ENCODE data around the gene NR2C2AP.

DNA sequence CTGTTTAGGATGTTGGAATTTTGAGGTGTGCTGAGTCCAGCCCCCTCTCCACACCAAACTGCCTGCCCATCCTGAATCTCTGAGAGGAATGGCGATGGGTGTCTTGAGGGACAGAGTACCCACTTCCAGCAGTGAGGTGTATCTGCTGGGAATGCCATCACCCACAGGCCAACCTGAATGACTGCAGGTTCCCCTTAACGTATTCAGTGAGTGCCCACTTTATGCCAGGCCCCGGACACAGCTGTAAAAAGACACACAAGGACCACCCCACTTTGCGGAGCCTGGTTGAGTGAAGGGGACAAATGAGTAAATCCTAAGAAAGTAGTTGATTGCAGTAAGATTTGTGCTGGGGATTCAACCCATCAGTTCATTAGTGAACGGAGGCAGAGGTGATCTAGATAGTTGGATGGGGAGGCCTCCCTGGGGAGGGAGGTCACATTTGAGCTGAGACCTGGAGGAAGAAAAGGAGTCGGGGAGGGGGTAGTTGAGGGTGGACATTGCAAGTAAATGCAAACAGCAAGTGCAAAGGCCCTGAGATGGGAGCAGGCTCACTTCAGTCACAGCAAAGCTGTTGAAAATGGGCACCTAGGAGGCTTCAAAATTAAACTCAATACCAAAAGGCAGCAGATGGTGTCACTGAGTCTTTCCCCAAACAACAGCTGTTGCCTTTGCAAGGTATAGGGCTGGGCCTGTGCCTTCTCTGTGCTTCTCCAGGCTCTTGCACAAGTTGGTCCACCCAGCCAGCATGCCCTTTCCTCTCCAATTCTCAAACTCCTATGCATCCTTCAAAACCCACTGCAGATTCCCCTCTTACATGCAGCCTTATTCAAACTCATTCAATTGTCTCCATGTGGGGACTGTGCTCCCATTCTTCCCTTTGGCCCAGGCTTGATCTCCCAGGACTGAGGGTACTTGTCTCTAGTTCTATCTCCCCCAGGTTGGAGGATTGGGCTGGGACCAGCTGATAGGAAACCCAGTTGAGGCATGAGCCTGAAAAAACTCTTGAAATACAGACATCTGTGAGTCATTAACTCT lies 4.4 kb downstream of the GDF15 start:
- PRO-cap = no peak

DNA sequence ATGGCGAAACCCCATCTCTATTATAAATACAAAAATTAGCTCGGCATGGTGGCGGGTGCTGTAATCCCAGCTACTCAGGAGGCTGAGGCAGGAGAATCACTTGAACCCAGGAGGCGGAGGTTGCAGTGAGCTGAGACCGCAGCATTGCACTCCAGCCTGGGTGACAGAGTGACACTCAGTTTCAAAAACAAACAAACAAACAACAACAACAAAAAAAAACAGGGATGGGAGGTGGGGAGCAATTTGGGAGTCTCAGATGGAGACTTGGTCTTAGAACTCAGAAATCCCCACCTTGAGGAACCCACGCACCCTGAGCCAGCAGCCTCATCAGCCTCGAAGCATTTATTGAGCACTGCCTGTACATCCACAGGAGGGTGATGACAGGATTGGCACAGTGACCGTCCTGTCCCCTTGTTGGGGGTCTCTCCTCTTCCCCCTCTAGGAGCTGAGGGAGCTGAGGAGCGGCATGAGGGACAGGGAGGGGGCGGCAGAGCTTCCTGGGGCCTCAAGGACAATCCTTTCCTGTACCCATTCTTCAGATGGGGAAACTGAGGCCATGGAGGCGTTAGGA lies 5.5 kb downstream of the GDF15 start:
- PRO-cap = no peak

DNA sequence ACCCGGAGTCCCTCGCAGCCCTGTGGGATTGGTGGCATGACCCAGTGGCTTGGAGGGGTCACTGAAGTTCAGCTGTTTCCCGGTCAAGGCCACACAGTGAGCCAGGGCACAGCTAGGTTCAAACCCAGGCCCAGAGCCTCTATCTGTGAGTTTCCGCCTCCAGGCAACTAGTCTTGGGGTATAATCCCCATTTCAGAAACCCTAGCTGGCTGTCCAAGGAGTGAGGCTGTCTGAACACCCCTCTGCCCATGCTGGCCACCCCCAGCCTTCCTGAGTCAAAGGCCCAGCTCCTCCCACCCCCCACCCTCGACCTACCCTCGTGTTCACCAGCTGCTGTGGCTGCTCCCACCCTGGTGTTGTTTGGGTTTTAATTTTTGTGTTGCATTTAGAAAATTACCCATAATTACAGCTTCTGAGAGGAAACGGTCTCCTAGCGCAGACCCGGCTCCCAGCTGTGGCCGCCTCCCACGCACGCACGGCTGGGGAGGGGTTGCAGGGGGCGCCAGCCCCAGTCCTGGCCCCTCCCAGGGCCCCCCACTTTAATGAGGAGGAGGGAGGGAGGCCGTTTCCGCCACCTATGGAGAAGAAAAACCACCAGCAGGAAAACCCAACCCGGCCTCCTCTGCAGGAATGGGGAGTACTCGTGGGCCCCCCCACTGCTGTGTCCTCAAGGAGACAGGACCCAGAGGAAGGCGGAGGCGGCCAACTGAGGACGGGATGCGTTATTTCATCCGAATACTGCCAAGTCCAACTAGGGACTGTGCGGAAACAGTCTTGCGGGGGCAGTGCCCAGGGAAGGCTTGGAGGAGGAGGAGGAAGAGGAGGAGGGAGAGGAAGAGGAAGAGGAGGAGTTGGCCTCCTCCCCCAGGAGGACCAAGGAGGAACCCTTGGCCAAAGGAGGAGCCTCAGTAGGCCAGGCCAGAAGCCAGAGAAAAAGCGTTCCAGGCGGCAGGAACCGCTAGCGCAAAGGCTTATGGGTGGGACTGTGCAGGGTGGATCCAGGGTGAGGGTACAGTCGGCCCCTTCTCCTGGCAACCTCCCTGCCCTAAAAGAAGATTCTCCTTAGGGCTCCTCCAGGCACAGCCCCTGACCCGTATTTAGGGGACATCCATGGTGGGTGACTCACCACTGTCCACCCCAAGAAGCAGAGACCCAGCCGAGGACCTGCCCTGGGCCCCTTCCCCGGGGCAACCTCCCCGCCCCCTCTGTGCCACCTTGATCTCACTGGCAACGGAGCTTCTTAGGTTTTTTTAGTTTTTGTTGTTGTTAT lies 4.0 kb upstream of the SSBP4 start:
- PRO-cap = bidirectional peak, plus-strand start at position 921 of the sequence, minus-strand start at position 749 of the sequence

DNA sequence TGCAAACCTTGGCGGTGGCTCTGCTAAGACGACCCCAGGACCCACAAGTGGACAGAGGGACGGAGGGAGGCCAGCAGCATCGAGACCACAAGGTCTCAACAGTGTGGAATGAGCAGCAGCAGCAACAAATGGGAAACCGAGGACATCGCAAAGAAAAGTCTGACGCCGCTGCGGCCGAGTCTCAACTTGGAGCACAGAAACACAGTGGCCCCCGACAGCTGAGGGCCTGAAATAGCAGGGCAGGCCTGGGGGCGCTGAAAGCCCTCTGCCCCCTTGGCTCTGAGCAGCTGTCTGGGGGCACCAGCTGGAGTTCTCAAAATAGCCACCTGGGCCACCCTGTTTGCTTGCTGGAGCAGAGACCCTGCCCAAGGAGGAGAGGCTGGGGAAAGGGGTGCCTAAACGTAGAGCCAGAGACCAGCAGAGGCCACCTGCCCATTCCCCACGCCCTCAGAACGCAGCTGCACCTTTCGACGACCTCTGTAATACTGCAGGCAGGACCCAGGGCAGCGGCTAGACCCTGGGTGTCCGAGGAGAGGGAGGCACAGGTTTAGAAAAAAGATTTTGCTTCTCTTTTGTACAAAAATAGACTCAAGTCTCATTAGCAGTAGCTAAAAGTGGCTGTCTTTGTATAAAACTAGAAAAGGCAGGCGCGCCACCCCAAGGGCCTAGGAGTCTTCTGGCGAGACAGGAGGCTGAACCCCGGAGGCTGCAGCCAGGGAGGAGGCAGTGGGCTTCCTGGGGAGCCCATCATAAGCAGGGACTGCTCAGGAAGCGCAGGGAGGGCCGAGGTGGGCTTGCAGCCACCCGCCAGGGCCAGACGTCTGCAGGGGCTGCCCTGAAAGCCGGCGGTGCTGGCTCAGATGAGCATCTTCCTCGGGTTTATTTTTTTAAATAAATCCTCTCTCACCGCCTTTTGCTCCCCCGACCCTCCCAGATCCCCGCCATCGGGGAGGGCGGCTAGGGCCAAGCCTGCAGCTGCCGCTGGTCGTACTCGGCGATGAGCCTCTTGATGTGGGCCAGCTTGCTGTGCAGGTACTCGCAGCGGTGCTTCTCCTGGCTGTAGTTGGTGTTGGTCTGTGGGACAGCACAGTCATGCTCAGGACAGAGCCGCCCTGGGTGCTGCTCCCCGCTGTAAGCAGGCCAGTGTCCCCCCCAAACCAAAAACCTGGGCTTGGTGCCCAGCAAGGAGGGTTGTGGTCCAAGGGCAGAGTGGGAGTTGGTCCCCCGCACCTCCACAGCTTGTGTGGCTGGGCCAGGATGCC lies 6.3 kb upstream of the ISYNA1 start:
- PRO-cap = no peak

GRCh38 chr19:18455894-18456231 lies 17.9 kb upstream of the ISYNA1 start:
- PRO-cap = no peak

GRCh38 chr19:18472639-18473148 lies 34.8 kb upstream of the ISYNA1 start:
- PRO-cap = unidirectional peak, plus-strand start at chr19:18472904

DNA sequence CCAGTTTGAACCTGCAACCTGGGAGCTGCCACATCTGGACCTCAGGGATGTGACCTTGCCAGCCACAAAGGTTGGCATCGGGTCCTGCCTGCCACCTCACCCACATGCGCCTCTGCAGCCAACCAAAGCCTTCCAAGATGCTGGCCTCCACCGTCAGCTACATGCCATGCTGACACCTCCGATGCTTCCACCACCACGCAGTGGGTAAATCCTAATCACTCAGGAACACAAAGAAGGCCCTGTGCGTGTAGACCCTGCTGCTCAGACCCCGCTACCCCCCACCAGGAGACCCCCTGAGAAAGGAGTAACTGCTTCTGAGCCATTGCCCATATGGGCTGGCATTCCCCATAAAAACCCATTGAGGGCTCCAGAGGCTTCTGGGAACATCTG lies 35.0 kb downstream of the ELL start:
- PRO-cap = no peak

DNA sequence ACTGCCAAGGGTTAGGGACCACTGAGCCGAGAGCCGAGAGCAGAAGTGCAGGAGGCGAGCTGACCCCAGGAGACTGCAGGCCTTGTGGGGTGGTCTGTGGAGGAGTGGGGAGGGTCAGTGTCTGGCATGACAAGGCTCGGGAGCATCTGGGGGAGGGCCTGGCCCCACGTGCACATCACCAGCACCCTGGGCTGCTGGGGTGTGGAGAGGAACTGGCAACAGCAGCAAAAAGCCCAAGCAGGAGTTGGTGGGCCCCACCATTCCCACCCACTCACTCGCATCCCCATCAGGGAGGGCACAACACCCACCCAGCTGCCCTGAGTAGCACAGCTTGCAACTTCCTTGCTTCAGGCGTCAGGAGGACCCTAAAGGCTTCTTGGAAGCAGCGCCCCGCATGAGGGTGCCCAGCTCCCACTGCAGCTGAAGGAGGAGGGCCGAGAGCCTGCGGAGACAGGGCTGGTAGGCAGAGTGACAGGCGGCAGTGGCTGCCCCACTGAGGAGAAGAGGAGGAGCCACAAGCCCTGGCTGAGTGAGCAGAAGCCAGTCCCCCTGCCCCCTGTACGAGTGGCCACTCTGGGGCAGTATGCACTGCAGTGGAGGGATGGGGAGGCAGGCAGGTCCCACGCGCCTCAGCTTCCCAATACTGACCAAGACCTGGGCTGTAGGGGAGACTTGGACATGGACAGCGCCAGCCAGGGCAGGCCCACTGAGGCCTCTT lies 26.6 kb downstream of the ELL start:
- PRO-cap = no peak

DNA sequence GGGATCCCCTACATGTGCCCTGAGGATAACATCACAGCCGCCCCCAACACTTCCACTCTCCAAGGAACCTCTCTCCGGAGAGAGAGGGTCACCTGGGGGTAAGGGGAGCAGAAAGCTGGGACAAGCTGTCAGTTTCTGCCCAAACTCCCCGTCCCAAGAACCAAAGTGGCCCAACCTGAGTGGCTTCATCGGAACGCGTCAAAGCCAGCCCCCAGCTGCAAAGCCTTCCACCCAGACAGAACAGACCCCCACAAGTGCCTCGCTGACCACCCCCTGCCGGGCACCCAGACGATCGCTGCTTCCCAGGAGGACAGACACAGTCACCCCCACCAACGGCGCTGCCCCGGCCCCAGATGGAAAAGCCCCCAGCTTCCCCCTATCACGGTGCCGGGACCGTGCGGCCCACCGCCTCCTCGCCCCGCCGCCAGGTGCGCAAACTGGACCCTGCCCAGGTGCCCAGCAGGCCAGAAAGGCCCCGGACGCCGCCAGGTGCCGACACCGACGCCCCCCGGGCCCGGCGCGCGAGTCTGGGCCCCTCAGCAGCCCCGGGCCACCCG lies 636 bp downstream of the ELL start:
- PRO-cap = no peak

- PRO-cap = no peak
Observed at GRCh38 chr19:18572394-18572625, 653 bp downstream of the UBA52 start.

GRCh38 chr19:18596591-18597057 lies 8.0 kb downstream of the REX1BD start:
- PRO-cap = no peak

DNA sequence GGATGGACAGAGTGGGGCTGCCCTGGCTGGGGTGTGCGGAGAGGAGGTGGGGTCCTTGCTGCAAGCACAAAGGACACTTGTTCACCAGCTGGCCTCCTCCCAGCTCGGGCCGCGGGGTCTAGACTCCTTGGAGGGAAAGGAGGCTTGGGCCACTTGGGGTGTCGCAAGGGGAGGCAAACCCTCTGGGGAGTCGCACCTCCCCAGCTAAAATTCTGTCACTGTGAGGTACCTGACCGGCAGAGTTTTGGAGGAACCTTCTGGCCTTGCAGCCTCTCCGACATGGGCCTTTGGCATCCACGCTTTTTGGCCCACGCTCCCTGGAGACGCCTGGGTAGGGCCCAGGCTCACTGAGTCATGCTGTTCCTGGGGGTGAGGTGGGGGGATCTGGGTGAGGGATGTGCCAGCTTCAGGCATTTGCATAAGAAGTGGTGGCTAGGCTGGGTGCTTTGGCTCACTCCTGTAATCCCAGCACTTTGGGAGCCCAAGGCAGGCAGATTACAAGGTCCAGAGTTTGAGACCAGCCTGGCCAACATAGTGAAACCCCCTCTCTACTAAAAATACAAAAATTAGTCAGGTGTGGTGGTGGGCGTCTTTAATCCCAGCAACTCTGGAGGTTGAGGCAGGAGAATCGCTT lies 8.4 kb downstream of the KLHL26 start:
- PRO-cap = no peak

- PRO-cap = no peak
Observed at GRCh38 chr19:18708166-18708760, 24.8 kb downstream of the CRTC1 start.

- PRO-cap = no peak
Observed at GRCh38 chr19:18743213-18743612, 47.9 kb downstream of the COMP start.

GRCh38 chr19:18854534-18855279 lies 22.9 kb downstream of the UPF1 start:
- PRO-cap = no peak

DNA sequence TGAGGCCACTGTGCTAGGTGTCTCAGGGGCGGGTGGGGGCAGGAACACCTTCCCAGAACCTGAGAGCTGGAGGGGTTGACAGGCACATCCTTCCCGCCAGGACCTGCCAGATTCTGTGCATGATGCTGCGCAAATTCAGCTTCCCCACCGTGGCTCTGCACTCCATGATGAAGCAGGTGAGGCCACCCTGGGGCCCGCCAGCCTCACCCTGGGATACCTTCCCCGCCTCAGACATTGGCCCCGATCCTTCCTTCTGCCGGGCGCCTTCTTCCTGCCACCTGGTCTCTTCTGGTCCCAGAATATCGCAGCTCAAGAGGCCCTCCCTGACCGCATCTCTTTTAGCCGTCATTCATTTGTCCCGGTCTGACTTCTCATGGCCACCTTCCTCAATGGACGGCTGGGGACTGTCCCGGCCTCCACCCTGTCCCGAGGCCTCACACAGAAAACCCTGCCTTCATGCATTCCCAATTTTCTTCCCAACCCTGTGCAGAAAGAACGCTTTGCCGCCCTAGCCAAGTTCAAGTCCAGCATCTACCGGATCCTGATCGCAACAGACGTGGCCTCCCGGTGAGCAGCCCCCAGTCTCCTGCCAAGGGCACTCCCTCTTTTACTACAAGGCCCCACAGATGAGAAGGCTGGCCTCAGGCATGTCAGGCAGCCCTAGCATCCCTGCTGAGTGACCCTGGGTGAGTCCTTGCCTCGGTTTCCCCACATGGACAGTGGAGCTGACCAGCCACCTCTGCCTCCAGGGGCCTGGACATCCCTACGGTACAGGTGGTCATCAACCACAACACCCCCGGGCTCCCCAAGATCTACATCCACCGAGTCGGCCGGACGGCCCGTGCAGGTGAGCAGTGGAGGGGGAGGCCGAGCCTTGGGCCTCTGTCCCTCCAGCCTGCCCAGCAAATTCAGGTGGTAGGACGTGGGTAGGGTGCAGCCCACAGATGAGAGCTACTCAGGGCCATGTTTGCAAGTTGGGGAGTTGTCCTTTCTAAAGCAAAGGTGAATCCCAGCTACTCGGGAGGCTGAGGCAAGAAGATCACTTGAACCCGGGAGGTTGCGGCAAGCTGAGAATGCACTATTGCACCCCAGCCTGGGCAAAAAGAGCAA lies 5.0 kb downstream of the DDX49 start:
- PRO-cap = no peak

DNA sequence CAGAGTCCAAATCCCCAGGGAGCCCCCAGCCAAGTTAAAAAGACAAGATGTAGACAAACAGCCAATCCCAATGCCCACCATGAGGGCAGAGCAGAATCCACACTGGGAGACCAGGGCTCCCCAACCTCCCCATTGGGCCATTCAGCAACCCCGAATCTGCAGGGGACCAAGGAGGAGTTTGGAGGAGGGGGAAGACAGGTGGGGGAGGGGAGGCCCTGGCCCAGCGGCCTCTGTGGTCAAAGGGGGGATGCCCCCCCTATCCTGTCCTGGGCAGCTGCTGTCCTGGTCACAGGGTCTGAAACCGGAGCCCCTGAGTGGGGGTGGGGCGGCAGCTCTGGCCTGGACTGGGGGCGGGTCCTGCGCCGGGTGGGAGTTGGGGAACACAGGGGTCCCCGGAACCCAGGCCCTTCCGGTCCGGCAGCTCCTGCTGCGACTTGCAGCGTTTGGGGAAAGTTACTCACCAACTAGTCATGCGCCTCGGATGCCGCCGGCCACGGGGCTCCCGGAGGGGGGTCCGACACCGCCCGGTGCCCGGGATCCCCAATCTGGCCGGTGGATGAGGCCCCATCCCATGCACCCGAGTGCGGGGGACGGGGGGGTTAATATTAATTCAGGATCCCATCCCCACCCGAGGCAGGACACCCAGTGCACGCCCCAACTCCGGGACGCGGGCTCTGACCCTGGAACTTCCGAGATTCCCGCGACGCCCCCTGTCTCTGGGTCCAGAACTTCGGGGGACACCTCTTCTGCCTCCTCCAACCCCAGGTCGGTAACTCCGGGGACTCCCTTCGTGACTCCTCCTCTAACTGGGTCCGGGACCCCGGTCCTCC lies 942 bp downstream of the HOMER3 start:
- PRO-cap = bidirectional peak, plus-strand start at position 467 of the sequence, minus-strand start at position 435 of the sequence

DNA sequence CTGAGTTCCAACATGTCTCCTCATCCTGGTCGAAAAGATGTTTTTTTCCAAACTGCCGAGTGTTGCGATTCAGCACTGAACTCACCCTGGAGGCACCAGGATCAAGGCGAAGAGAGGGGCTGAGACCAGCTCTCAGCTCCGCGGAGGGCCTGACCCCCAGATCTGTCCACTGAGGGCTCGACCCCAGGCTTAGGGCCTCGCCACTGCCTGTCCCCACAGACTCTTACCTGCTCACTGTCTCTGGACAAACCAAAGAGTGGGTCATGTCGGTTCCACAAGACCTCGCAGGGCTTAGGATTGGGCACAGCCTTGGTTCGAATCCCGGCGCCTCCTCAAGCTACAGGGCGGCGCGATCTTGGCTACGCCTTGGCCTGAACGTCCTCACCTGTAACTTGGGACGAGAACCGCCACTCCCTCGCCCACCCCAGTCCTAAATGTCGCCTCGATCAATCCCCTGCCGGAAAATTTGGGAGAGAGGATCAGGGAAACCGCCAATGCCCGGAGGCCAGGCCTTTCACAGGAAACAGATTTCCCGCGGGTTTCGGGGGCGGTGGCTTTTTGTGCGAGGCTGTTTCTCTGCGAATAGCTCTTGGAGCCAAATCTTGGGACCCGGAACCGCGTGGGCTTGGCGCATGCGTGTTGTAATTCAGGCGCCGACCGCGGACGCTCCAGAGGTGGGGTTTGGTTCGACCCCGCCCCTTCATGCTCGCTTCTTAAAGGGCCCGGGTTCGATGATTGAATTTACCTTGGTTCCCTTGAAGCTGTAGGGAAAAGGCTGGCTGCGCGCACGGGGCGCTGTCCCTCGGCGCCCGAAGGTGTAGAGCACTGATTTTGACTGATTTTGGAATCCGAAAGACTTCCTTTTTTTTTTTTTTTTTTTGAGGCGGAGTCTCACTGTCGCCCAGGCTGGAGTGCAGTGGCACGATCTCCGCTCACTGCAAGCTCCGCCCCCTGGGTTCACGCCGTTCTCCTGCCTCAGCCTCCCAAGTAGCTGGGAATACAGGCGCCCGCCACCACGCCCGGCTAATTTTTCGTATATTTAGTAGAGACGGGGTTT lies at the start of gene NR2C2AP:
NR2C2AP (minus strand) TSS at position 619 of the 1,057 bp plus-strand sequence.
- PRO-cap = unidirectional peak, minus-strand start at position 591 of the sequence; unidirectional peak, minus-strand start at position 619 of the sequence

DNA sequence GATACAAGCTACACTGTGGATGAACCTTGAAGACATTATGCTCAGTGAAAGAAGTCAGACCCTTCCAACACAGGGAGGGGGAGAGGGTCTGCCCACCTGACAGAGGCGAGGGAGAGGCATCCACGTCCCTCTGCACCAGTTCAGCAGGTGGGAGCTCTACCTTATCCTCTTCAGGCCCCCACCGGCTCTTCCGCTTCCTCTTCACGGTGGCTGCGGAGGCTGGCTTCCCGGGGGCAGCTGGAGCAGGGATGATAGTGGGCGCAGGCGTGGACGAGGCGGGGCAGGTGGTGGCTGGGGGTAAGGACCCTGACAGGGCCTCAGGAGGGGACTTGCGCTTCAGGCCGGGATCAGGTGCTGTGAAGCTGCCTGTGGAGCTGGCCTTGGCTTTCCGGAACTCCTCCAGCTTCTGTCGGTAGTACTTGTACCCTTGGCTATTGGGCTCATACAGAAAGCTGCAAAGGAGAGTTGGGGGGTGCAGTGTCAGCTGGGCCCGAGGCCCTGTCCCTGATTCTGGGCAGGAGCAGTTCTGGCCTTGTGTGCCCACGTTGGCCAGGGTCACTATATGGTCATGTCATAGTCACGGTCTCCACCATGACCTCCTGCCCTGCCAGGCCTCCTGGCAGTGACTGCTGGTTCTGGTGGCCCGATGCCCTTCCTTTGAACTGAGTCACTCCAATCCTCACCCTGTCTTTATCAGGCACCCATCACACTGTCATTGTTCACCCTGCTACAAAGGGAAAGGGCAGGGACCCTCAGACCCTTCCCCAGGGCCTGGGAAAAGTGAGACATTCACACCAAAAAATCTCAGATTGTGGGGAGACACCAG lies 23.2 kb downstream of the SUGP1 start:
- PRO-cap = no peak

DNA sequence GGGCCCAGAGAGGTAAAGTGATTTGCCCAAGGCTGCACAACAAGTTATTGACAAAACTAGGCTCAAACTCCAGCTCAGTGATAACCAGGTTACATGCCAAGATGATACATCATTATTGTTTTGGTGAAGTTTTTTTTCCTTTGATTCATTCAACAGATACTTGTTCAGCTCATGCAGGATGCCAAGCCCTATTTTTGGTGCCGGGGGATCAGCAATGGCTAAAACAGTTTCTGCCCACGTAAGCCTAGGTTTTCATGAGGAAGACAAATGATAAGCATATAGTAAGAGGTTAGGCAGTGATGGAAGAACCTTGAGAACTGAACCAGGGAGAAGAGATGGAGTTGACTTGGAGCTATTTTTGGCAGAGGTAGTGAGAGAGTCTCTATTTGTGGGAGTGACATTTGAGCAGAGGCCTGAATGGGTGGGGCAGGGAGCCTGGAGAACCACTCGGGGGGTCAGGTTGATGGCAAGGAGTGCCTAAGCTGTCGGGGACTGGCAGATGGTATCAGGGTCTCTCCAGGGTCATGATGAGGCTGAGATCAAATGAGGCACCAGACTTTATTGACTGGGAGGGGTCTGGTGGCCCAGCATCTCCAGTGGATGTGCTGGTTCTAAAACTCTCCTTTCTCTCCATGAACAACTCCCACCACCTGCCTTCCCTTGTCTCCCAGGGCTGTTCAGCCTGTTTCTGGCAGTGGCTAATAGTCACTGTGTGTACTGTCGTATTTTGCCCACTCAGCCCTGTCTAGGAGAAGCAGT lies 3.4 kb downstream of the MAU2 start:
- PRO-cap = no peak

All from paraaortic lymph node (tissue), 1 donor.